SJSA1 (cell line): ENCODE measurements around the genes ENSG00000286190 and WSCD1.

- RAMPAGE, long total RNA = no peak
Measured at GRCh38 chr17:5004344-5005231, 6.8 kb downstream of the KIF1C start.

DNA sequence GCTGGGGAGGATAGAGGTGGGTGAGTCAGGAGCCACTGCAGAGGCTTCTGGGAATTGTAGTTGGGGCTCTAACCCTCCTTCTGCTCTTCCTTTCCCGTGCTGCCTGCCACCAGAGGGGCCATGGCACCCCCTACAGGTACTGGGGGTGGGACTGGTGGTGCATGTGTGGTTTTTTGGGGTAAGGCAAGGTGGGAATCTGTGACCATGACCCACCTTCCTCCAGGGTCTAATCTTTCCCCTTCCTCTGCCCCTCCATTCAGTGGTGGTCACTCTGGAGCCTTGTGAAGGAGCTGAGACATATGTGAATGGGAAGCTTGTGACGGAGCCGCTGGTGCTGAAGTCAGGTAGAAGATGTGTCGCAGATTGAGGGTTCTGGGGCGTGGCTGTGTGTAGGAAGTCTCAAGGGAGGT is 15.5 kb downstream of the SLC52A1 start:
- RAMPAGE, long total RNA = no peak

DNA sequence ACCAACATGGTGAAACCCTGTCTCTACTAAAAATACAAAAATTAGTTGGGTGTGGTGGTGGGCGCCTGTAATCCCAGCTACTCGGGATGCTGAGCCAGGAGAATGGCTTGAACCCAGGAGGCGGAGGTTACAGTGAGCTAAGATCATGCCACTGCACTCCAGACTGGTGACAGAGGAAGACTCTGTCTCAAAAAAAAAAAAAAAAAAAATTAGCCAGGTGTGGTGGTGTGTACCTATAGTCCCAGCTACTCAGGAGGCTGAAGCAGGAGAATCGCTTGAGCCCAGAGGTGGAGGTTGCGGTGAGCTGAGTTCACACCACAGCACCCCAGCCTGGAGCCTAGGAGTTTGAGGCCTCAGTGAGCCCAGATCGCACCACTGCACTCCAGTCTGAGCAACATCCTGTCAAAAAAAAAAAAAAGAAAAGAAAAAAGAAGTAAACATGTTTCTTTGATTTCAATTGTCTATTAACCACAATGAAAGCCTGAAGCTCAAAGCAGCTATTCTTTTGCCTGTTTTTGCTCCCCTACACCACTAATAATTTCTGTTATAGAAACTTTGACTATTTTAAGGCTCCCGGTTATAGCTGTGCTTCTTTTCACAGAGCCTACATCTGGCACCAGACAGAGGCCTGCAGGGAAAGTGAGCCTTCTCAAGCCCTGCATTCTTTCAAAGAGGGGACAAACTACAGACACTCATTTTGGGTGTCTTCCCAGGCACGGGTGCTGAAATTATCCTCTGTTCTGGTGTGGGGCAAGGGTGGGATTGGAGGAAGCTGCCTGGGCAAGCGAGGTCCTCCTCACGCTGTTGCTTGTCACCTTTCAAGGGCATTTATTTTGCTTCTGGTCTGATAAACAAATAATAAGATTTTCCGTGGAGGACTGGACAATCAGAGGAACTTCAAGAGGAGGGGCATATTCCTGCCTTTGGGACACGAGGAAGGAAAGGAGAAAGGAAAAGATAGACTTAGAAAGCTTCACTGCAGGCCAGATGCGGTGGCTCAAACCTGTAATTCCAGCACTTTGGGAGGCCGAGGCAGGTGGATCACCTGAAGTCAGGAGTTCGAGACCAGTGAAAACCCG is 14.2 kb upstream of the SLC52A1 start:
- RAMPAGE, long total RNA = no peak

DNA sequence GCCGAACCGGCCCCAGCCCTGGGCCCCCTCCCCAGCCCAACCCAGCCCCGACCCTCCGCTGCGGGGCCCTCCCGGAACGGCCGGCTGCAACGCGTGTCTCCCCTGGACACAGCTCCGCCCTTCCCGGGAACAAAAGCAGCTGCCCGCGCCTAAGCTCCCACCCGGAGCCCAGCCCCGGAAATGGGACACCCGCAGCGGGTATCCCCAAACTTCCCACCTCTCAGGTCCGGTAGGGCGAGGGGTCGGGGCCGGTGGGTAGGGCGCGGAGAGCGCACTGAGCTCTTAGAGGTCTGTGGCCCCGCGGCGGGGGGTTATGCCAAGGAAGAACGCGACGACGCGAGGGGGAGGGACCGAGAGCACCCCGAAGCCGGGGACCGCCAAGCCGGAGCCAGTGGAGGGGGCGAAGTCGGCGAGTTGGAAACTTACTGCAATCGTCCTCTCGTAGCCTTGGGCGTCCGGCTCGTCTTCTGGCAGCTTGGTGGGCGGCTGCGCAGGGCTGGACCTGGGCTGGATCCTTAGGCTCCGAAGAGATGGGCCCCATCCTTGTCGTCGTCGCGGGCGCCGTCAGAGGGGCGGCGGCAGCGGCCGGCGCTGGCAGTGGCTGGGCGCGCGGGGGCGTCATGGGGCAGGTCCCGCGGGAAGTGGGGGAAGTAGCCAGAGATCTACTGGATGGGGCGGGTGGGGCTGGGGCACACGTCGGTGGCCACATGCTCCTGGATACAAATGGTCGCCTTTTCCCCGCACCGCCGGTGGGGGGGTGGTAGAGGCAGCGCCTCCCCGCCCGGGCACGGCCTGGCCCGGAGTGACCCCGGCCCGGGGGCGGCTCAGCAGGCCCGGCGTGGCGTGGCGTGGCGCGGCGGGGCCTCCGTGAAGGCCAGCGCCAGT is 7.0 kb downstream of the USP6 start:
- RAMPAGE, long total RNA = no peak

DNA sequence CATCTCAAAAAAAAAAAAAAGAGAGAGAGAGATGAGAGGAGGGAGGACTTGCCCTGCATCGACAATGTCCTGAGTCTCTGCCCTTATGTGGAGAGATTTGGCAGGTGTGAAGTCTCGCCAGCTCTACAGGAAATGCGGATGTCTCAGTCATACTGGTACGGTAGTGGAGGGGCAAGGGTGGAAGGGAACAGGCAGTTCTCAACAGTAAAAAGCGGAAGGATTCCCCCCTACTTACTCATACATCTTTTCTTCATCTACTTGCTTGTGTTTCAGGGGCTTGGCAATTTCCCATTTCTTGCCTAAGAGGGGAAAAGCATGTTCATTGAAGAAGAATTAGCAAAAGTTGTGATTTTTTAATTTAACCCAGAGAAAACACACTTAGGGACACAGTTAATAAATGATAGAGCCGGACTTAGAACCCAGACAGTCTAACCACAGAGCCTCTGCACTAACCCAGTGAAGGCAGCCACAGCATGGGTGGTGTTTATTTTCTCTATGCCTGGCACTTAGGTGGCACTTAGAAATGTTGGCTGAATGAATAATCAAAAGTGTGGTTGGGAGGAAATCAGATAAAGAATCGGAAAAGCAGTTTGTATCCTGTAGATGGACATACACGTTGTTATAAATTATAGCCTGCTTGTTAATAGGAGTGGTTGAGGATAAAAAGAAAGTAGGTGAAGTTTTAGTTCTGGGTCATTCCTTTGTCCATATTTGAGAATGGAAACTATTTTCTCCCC is 13.4 kb downstream of the SCIMP start:
- RAMPAGE, long total RNA = no peak

DNA sequence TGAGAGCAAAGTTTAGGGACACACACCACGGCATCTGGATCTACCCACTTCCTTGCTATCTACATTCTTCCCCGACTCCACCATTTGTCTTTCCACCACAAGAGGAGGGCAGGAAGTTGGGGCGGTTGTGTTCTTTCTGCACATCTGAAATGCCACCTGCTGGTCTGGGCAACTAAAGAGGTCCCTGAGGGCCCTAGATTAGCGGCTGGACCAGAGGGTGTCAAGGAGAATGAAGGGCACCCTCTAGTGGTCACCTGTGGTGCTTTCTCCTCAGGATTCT is 2.8 kb upstream of the SCIMP start:
- RAMPAGE, long total RNA = no peak

DNA sequence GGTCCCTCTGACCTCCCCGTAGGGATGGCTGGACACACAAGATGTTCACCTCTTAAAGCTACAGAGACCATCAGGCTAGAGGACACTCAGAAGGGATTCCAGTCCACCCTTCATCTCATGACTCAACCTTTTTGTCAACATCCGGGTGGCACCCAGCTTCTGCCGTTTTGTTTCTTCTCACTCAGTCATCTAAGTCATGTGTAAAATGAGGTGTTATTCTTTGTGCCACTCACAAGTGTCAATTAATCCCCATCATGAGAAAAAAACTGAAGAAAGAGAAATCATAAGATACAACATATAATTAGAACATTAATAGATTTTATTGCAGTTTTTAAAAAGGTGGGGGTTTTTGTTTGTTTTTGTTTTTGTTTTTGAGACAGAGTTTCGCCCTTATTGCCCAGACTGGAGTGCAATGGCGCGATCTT is 3.1 kb upstream of the SCIMP start:
- RAMPAGE, long total RNA = no peak

GRCh38 chr17:5500677-5501461 is at the start of gene ENSG00000286190:
Gene ENSG00000286190 (minus strand): TSS chr17:5501006.
- RAMPAGE, long total RNA = no peak

GRCh38 chr17:5508706-5509398 is 8.0 kb upstream of the ENSG00000286190 start:
- RAMPAGE, long total RNA = no peak

GRCh38 chr17:5514334-5515311 is 13.8 kb upstream of the ENSG00000286190 start:
- RAMPAGE, long total RNA = no peak

DNA sequence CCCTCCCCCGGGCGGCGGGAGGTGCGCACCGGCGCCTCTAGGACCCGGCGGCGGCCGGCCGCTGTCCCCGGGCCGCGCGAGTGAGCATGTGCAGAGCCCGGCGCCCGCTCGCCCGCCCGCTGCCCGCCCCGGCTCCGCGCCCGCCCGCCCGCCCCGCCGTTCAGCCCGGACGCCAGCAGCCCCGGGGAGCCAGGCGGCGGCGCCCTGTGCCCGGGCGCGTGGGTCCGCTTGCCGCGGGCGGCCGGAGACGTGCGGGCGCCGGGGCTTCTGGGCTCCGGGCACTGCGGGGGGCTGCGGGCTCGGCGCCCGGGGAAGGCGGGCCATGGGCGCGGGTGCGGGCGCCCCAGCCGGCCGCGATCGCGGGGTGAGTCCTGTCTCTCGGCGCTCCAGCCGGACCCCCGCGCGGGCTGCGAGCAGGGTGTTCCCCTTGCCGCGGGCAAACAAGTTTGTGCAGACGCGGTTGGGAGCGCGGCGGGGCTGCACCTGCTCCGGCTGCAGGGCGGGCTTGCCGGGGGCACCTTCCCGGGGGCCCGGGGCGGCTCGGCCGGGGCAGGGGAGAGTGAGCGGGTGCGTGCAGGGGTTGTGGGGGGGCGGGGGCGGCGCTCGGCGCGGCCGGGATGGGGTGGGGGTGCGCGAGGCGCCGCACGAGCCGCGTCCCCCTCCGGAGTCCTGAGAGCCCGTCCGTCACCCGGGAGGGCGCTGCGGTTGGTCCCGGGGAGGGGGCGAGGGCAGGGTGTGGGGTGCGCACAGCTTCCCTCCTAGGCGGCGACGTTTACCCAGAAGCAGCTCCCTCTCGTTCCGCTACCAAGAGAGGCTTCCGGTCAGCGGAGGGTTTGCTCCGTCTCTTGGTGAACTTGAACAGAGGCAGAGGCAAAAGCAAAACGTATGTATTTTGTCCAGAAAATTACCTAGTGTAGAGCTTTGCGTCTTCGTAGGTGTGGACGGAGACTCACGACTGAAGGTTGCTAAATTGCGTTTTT is at the start of gene WSCD1:
Gene WSCD1 (plus strand): TSS at position 91 of the 980 bp plus-strand sequence.
- RAMPAGE, long total RNA = no peak

GRCh38 chr17:6089842-6090690 is 19.9 kb downstream of the WSCD1 start:
- RAMPAGE, long total RNA = no peak

DNA sequence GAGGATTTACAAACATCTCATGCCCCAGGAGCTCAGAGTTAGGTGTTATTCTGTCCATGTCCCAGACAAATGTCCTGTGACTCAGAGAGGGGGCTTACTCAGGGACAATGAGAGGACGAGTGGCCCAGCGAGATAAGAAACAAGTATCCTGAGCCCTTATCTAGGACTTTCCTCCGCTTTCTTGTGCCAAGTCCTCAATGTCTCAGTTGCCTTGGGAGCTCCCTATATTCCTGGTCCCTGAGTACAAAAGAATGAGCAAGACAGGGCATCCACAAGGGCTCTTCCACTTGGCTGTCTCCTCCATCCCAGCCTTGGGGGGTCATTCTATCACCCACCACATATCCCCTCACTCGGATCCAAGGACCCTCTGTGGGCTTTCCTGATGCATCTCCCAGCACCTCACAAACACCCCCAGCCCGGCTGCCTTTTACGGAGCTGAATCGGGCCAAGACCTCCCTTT is 121.3 kb downstream of the WSCD1 start:
- RAMPAGE, long total RNA = no peak

GRCh38 chr17:6558853-6559548 is 2.6 kb upstream of the PITPNM3 start:
- RAMPAGE, long total RNA = no peak

GRCh38 chr17:6639401-6639953 is 1.0 kb downstream of the KIAA0753 start:
- RAMPAGE, long total RNA = no peak

- RAMPAGE, long total RNA = no peak
Measured at GRCh38 chr17:6702467-6703418, 10.4 kb downstream of the SLC13A5 start.

DNA sequence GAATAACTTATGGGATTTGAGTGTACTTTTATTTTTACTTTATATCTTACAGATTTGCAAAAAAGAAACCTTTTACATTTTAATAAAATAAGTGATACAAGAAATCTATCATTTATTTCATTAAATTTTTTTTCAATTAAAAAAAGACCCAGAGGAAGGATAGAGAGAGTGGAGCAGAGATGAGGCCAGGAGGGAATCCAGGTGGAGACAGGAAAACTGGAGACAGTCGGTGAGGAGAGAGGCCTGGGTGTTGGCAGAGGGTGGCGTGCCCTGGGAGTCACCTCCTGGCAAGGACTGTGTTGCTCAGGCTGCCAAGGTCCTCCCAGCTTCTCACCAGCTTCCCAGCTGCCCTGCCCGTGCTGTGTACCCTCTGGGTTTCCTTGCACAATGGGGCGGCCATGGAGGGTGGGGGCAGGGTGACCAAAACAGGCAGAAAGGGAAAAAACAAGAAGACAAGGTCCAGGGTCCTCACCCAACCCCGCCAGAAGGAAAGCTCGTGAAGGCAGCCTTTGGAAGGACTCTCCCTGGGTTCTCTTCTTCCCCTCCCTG is 2.3 kb downstream of the SLC13A5 start:
- RAMPAGE, long total RNA = no peak

DNA sequence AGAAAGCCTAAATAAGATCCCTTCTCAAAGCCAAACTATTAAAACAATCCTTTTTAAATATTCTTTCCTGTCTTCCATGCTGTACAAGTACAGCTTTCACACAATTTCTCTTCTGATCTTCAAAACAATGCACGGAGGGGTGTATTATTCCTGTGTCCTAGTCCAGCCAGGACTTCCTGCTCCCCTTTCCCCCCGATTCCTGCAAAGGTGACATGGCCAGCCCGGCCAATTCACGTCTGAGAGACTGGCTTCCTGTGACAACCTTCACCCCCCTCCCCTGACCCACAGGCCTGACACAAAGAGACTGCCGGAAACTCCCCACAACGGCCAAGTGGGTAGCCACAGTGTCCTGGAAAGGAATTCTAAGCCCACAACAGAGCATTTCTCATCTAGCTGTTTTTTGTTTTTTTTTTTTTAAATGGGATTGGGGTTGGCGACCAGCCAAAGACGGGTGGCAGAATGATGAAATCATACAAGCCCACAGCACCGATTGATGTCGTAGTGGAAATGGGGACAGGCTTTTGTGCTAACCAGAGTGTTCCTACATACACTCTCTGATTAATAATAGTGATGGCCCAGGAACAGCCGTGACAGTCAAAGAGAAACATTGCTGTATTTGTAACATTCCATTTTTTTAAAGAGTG is 2.9 kb upstream of the XAF1 start:
- RAMPAGE, long total RNA = no peak

DNA sequence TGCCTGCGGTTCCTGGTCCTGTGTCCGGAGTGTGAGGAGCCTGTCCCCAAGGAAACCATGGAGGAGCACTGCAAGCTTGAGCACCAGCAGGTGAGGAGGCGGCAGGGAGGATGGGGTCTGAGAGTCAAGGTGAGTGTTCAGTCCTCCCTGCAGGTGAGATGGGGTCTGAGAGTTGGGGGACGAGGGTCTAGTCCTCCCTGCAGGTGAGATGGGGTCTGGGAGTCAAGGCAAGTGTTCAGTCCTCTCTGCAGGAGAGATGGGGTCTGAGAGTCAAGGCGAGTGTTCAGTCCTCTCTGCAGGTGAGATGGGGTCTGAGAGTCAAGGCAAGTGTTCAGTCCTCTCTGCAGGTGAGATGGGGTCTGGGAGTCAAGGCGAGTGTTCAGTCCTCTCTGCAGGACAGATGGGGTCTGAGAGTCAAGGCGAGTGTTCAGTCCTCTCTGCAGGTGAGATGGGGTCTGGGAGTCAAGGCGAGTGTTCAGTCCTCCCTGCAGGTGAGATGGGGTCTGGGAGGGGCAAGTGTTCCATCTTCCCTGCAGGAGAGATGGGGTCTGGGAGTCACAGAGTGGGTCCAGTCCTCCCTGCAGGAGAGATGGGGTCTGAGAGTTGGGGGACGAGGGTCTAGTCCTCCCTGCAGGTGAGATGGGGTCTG is 2.4 kb downstream of the XAF1 start:
- RAMPAGE, long total RNA = no peak

- RAMPAGE, long total RNA = no peak
Measured at GRCh38 chr17:6774833-6775399, 1.1 kb upstream of the FBXO39 start.